Hair follicular keratinocyte (primary cell): ENCODE measurements around a stretch of chr1.

DNA sequence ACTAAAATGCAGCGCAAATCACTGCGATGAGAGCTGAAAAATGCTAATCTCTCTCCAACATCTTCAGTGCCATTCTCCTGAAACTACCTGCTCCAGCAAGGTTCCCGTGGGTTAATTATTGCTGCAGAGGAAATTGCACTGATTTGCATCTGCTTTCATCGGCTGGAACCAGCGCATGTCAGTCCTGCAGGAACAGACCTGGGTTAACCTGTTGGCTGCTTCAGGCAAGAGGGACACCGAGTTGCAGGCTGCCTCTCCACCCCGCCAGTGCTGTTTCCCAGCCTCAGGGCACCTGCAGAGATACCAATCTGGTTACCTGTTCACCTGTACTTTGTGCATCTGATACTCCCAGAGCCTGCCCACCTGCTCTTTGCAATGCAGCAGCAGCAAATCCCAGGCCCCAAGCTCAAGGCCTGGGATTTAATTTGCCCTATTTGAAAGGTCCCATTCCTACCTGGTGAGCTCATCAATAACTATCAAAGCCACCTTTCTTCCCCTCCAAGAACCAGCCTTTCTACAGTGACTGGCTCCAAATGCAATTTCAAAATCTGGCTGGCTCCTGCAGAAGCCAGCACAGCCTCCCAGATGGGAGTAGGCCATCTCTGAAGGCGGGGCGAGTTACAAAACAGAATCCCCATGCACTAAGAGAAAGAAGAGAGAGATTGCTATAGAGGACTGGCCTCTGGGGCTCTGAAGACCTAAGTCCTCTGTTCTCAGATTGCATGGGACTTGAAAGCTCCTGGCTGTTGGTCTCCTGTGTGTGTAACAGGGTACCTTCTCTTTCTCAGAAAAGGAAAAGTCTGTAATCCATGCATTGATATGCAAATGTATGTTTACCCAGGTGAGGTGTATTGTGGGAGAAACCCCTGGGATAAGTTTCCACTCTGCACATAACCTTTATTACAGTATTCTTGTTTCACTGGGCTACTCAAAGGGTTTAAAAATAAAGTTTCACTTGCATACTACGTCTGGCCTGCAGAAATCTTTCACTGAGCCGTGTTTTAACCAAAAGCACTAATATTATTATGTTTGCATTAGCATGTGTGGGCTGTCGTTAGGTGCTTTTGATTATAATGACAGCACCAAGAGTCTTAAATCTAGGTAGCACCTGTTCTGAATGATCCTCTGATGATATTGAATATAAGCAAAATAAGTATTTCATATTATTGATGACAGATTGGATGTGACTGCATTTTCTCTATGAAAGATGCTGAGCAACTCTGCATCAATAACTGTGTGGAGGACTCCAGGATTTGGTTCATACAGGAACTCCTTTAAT, 67.6 kb downstream of the TOMM20 start:
- RAMPAGE, long total RNA, result no peak

GRCh38 chr1:235301903-235302148, 26.2 kb downstream of the ARID4B start:
- RAMPAGE, long total RNA, result no peak

GRCh38 chr1:235932090-235932725, 65.5 kb upstream of the LYST start:
- RAMPAGE, long total RNA, result no peak

- RAMPAGE, long total RNA, result no peak
Measured at GRCh38 chr1:235972394-235972930, 92.4 kb downstream of the NID1 start.

GRCh38 chr1:235998820-235999238, 66.1 kb downstream of the NID1 start:
- RAMPAGE, long total RNA, result no peak

- RAMPAGE, long total RNA, result no peak
Measured at GRCh38 chr1:236018834-236019707, 45.8 kb downstream of the NID1 start.

DNA sequence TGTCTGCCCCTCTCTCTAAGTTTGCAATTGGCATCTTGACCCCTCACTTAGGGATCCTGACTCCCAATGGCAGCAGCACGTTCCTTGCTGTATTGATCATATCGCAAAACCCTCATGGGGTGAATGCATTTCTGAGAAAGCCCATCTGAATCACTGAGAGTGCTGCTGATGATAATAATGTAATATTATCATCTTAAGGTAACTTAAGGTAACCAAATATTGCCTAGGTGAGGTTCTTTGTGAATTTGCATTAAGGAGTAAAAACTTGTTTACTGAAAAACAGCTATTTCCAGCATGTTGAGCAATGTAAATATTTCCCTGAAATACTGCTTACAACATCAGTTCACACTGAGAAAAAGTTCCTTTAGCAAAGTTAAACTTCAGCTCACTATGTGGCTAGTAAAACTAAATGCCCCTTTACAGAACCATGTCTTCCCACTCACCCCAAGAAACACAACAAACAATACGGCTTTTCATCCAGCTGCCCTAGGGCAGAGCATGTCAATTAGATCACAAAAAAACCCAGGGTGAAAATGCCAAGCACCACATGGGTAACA, 6.9 kb downstream of the NID1 start:
- RAMPAGE, long total RNA, result no peak

- RAMPAGE, long total RNA, result no peak
Measured at GRCh38 chr1:236058908-236059611, 5.8 kb downstream of the NID1 start.

- RAMPAGE, long total RNA, result no peak
Measured at GRCh38 chr1:236459839-236460168, 64.0 kb upstream of the LGALS8 start.

GRCh38 chr1:236516823-236517308, 6.9 kb upstream of the LGALS8 start:
- RAMPAGE, long total RNA, result no peak

DNA sequence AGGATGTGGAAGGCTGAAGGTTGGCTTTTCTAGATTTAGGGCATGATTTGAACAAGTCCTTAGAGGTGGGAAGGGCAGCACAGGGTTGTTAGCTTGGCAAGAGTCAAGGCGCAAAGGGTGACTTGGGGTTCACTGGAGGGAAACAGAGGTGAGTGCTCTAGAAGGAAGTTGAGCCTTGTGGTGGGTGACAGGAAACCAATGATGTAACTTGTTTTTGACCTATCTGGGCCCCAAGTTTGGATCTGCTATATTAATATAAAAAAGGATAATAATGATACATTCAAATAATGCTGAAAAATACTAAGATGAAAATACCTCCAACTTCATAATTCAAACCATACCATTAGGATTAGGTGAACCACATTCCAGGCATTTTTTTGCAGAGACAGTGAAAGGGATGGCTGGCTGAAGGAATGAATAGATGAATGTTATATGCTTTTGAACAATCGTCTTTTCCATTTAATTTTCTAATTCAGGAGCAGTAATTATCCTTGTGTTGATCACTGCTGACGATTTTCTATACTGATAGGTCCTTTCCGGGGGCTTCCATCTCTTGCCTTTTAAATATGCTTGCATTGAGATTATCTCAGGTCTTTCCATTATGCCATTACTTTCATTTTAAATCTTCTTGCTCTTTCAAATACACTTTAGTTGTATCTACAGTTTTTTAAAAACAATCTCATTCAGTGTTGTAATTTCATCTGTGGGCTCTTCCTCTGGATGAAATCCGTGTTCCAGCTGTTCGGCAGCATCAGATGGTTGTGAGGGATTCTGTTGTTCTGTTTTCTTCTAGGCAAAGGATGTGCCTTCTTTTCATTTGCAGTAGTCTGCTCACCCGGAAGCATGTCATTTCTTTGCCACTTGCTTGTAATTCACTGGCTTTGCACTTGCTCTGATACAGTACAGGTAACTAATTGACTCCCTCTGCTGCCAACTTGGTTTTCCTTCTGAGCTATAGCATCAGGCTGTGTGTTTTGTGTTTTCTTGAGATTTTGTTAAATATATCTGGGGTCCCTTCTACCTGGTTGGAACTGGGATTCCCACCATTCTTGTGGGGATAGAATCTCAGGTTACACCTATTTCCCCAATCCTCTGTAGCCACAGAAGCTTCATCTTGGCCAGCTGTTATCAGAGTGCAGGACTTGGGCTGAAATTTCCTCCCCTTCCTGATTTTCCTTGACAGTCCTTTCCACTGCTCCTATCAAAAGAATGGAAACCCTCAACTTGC, 22.4 kb downstream of the LGALS8 start:
- RAMPAGE, long total RNA, result no peak

DNA sequence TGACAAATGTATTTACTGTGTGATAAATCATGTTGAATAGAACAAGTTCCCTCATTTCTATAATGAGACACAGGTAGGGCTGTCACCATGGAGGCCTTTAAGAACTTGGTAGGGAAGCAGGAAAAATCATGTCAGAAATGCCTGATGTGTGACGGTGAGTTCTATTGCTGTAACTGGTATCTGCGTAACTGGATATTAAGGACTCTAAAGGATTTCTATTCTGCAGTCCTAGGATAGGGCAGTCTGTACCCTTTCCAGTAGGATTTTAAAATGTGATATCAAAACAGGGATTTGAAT, 15.5 kb downstream of the ACTN2 start:
- RAMPAGE, long total RNA, result no peak

- RAMPAGE, long total RNA, result no peak
Measured at GRCh38 chr1:236744402-236744844, 50.7 kb upstream of the MTR start.

DNA sequence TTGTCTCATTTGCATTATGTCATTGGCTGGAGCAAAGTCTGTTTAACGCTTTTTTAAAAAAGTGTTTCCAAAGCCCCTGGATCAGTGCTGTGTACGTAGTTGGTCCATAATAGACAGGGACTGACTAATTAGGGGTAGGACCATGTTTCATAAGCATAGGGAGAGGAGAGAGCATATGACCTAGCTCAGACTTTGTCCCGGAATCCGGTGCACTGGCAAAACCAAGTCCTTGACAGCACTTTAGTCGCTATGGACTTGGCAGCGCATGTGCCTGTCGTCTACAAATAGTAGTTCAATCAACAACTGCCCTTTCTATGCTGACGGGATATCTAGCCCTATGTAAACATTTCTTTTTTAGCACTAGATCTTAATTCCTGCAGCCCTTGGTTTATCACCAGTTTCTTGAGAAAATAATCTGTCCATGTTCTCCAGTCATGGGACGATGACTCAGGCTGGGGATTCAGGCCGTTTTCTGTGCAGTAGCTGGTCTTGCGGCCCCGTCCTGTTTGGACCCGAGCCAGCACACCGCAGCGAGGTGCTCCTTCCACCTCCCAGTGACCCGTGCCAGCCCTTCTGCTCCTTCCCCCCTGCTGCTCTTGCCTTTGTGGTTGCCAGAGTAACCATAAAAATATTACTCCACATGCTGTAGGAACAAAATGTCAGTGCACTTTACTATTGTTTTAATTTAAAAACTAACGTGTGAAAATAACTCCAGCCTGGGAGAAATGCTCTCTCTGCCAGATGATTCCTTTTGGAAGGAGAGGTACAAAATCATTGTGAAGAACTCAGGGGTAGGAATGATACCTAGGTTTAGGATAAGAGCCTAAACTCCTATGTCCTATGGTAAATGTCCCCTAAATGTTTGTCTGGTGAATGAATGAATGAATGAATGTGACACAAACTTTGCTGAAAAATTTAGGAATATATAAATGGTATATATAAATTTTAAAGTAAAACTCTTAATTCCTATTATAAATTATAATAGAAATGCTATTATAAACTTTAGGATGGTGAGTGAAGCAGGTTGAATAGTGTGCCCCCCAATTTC, 8.7 kb upstream of the MT1HL1 start:
- RAMPAGE, long total RNA, result no peak

DNA sequence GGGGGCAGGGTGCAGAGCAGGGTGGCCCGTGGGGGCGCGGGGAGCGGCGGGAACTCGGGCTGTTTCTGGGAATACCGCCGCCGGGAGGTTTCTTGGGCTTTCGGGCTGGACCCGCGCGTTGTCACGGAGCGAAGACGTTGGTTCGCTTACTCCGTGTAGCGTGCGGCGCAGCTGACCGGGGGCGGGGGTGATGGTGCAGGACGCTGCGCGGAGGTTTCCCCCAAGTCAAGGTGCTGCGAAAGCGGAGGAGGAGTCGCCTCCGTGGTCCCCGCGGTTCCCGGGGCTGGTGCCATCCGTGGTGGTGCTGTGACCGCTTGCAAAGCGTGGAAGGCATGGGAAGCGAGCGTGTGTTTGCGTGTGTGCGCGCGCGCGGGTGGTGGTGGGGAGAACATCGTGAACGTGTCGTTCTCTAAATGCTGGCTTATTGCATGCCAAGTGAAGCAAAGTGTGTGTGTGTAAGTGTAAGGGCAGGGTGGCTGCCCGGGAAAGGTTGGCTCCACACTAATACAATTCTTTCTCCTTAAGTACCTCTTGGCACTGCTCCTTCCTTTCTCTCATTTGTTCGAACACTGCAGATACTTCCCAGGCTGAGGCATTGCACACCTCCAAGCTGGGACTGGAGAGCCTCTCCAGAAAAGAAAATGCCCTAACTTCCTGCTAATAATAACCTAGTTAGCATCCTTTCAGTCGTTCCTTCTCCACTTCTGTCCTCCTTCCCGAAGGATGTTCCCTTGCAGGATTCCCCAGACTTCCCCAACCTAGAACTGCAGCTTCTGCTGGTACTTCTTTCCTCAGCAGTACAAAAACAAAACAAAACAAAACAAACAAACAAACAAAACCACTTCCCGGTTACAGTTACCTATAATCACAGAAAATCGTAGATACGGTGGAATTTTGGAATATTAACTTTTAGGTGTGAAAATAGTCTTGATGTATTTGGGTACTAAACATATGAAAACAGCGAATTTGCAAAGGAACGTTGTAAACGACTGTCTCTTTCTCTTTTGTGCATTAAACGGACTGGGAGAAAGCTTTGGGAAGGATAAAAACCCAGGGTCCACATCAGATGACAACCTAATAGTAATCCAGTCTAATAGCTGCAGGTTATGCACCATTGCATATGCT, 1.3 kb downstream of the RYR2 start:
- RAMPAGE, long total RNA, result no peak

- RAMPAGE, long total RNA, result no peak
Measured at GRCh38 chr1:237181707-237182180, 139.8 kb downstream of the RYR2 start.

DNA sequence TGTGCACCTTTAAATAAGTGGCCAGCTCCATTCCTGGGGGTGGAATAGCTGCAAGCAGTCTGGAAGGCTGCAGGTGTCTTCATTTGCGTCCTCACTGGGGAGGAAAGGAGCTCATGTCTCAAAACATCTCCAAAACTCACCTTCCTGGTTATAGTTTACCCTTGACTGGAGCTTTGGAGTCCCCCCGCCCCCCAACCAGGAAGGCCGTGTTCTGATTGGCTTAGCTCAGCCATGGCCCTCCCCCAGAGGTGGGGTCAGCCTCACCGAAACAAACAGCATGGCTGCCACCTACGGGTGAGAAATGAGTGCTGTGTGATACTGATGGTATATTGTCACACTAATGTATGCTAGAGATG, 91.0 kb downstream of the ZP4 start:
- RAMPAGE, long total RNA, result no peak

- RAMPAGE, long total RNA, result no peak
Measured at GRCh38 chr1:239407849-239408443, 21.6 kb downstream of the CHRM3 start.

DNA sequence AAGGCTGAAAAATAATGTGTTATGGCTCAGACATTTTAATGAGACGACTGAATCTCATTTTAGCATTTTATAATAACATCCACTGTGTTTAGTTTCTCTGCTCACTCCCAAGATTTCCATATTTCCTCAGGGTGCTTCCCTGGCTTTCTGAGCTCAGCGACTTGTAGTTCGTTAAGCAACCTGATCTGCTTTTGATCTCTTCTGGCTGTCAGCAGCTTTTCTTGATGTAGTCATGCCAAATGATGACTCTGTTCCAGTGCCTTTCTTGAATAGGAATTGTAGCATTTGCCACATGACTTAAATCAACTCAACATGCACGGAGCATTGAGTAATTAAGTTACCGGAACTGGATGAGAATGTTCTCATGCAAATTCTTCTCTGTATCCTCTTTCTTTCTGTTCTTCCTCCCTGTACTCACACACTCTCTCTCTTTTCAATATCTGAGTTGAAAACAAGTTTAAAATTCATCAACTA, 246.1 kb downstream of the FMN2 start:
- RAMPAGE, long total RNA, result no peak

DNA sequence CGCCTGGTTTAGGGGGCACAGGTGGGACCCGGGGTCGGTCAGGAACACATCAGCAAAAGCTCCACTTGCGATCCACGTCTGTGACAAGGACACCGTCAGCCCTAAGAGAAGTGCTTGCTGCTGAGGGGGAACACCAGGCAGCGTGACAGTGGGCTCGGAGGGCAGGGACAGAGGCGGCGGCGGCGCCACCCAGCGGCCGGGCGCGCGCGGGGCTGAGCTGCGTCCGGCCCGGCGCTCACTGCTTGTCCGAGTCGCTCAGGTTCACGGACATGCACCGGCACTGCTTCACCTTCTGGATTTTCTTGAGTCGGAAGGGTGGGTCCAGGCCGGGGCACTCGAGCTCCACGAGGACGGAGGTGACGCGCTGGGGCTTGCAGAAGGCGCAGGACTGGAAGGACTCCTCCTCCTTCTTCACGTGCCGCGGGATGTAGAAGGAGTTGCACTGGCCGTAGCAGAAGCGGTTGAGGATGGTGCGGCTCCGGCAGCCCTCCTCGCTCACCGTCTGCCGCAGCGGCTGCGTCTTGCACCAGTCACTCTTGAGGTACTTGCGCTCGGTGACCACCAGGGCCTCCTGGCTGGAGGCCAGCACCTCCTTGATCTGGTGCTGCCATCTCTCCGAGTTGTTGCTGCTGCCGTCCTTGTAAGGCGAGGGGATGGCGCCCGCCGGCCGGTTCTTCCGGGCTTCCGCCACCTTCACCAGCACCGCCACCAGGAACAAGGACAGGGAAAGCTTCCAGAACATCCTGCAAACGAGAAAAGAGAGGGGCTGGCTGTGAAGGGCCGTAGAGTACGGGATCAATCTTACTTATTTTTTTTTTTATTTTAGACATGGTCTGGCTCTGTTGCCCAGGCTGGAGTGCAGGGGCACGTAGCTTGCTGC, 119.0 kb downstream of the GREM2 start:
- RAMPAGE, long total RNA, result no peak